B cell (primary cell): ENCODE results near the genes LMAN2L and CNNM3.

DNA sequence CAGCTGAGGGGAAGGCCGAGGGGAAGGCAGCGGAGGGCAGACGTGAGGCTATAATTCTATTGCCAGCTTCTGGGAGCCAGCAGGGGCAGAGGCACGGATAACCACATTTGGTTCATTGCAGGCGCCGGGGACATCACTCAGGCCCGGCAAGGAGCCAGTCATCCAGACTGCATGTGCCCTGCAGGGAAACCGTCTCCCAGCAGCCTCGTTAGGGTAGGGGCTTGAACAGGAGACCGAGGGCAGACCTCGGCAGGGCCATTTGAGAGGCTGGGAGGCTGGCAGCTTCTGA lies 24.9 kb downstream of the ADRA2B start:
- PRO-cap: no peak
- CAGE, long polyA plus RNA: no peak

GRCh38 chr2:96112847-96113309 lies 3.5 kb downstream of the ADRA2B start:
- PRO-cap: no peak
- CAGE, long polyA plus RNA: no peak

DNA sequence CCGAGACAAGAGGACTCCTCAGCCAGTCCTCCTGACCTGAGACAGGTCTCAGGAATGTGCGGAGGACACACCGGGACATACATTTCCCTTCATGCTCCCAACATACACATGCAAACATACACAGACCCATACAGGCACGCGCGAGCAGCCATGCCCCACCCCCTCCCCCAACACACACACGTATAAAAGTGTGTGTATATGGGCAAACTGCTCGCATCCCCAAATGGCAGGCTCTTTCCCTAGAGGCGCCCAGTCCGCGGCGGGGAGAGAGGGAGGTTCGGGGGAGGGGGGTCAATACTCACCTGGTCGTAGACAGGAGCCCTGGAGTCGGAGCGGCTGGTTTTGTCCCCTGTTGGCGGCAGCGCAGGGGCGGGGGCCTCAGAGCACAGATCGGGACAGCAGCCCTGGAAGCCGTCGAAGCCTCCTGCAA lies 766 bp downstream of the DUSP2 start:
- PRO-cap: no peak
- CAGE, long polyA plus RNA: no peak

GRCh38 chr2:96161753-96162225 lies 16.5 kb upstream of the DUSP2 start:
- PRO-cap: no peak
- CAGE, long polyA plus RNA: no peak

- PRO-cap: no peak
- CAGE, long polyA plus RNA: no peak
These were observed 19.5 kb upstream of the DUSP2 start for GRCh38 chr2:96164691-96165271.

- PRO-cap: no peak
- CAGE, long polyA plus RNA: no peak
These were observed 14.9 kb downstream of the TMEM127 start for GRCh38 chr2:96250780-96251313.

DNA sequence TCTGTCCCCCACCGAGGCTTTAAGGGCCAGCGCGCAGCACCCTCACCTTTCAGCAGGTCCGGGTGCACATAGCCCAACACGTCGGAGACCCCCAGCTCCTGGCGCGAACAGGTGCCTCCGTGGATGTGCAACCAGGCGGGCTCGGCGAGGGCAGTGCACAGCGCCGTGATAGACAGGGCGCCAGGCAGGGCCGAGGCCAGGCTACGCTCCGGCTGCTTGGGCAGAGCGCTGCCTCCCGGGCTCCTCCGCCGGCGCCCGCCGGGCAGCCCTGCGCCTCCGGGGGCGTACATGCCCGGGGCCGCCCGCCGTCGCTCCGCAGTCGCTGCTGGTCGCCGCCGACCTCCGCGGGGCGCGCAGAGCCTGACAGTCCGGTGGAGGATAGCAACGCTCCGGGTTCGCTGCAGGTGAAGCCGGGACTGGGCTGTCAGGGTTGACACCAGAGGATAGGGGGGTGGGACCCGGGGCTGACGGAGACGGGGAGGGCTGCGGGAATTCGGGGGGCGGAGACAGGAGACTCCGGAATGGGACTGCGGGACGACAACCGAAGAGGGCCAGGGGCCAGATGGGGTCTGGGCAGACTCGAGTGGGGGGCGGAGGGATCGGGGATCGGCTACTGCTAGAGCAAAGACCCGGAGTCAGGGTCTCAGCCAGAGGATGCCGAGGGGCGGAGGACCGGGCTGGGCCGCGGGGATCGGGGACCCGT lies 554 bp downstream of the TMEM127 start:
- PRO-cap: bidirectional peak, plus-strand start at position 356 of the sequence, minus-strand start at position 100 of the sequence
- CAGE, long polyA plus RNA: no peak

GRCh38 chr2:96341719-96342469 lies 6.3 kb downstream of the NCAPH start:
- PRO-cap: bidirectional peak, plus-strand start at chr2:96342366, minus-strand start at chr2:96342139
- CAGE, long polyA plus RNA: no peak

DNA sequence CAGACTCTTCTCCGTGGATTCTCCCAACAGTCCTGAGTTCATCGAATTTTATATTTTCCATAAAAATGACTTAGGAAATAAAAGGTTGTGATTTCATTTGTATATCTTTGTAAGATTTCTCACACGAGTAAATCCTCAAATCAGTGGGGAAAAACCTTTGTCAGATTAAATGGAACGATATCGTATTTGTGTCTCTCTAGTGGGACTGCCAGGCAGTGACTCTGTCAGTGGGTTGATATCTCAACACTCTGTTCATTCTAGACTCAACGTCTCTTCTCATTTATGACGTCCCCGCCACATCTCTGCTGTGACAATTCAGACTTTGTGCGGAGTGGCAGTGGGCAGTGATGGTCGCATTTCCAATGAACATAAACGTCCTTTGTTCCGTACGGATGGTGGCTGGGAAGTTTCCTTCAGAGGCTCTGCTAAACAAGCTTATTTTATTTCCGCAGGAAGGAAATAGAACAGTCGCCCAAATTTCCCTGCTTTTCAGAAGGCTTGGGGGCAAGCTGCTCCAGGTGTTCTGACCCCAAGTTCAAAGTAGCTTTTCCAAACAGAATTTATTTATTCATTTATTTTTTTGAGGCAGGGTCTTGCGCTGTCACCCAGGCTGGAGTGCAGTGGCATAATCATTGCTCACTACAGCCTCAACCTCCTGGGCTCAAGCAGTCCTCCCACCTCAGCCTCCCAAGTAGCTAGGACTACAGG lies 58.8 kb downstream of the NCAPH start:
- PRO-cap: no peak
- CAGE, long polyA plus RNA: no peak

DNA sequence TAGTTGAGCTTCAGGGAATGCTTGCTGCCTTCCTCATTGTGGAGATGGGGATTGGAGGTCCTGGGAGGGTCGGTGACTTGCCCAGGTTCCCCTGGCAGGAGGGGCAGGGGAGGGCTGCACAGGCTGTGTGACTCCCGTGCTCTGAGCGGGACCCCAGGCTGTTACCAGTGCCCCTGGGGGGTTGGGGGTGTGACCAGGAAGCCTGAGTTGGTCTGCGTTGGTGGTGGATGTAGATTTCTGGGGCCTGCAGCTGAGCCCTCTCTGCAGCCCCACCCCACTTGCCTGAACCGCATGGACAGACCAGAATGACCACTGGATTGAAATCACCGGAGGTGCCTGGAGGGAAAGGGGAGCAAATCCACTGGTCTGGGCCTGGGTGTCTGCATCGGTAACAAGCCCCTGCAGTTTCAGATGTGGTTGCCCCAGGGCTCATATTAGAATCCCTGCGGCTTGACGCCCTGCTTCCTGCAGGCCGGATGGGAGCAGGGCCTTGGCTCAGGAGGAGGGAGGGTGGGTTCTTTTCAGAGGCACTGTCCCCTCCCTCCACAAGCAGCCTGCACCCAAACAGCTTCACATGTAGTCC lies 16.4 kb downstream of the ARID5A start:
- PRO-cap: no peak
- CAGE, long polyA plus RNA: no peak

DNA sequence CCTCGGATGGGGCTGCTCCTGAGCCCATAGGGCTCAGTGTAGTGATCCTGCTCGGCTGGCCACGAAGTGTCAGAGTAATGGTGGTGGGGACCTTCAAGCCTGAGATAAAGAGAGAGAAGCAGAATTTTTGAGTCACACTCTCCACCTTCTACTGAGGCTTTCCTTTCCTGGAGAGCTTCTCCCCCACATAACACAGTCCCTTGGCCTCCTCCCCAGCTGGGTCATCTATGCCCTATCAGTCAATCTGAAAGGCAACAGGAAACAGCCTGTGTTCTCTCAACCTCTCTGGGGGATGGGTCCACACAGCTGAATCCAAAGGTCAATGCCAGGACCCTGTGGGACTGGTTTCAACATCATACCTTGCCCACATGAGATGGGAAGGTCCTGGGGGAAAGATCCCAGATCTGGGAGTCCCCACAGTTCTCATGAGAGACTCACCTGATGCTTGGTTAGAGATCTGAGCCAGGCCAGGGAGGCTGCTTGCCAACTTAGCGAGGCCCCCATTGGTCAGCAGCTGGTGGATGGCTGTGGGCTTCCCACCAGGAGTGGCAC lies 36.4 kb downstream of the KANSL3 start:
- PRO-cap: no peak
- CAGE, long polyA plus RNA: no peak

DNA sequence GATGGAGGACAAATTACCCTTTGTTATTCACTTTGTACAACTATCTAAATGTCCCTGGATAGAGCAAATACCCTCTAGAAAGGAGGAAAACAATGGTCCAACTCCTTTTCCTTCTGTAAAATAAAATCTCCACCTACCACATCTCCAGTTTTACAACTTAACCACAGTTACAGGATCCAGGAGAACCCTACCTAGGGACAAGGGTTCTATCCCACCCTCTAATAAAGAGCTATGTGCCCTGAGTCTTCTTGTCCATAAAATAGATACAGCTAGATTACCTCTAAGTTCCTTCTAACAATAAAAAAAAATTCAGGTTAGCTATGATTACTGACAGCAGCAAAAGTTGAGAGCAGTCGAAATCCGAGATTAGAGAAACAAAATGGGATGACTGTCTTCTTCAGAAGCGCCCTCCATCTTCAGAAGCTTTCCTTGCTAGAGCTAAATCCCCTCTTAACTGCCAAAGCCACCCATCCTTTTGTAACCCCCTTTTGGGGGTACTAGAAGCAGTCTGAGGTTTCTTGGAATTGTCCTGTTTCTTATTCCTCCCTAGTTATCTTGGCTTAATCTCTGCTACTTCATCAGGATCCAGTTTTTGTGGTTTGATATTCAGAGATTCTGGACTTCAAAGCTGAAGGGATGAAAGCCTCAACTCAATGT lies 14.5 kb downstream of the KANSL3 start:
- PRO-cap: no peak
- CAGE, long polyA plus RNA: no peak

DNA sequence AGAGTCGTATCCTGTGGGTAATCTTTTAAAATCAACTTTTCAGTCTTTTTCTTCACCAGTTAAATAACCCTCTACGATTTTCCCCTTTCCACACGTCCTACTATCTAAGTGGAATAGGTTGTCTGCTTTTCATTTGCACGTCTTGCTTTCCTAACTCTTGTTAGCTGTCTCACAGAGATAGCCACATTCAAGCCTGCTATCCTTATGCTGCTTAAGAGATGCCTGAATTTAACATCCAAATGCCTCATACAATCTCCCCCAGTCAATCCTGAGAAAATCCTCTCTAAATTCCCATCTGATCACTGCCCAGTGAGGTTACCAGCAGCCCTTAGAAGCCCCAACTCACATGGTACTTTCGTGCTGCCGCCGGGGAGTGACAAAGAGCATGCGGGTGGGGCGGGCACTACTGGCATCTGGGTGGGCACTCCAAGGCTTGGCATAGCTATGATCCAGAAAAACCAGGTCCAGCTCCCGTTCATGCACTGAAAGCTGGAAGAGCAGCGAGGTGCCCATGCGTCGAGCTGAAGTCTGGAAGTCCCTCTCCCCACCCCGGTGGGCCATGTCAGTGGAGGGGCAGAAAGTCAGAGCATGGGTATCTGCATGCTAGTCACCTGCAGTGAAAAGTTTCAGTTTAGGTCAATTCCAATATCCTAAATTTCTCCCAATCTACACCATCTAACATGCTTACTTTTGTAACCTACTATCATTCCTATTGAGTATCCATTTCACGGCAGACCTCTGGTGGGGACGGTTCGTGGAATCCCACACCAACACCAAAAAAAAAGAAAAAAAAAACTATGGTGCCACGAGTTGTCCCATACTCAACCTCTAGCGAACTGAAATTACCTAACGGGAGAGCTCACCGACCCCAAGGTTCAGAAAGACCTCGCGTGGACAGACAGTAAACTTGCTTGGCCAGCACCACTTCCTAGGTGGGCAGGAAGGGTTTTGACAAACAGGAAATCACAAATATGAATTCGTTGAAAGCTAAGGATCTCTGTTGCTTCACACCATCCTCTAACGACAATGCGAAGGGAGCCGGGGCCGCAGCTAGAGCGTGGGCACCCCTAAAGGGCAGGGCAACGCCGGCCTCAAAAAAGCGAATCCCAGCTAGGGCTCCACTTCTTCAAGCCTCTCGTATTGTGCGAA lies 1.2 kb downstream of the KANSL3 start:
- PRO-cap: bidirectional peak, plus-strand start at position 1,020 of the sequence, minus-strand start at position 836 of the sequence
- CAGE, long polyA plus RNA: no peak

DNA sequence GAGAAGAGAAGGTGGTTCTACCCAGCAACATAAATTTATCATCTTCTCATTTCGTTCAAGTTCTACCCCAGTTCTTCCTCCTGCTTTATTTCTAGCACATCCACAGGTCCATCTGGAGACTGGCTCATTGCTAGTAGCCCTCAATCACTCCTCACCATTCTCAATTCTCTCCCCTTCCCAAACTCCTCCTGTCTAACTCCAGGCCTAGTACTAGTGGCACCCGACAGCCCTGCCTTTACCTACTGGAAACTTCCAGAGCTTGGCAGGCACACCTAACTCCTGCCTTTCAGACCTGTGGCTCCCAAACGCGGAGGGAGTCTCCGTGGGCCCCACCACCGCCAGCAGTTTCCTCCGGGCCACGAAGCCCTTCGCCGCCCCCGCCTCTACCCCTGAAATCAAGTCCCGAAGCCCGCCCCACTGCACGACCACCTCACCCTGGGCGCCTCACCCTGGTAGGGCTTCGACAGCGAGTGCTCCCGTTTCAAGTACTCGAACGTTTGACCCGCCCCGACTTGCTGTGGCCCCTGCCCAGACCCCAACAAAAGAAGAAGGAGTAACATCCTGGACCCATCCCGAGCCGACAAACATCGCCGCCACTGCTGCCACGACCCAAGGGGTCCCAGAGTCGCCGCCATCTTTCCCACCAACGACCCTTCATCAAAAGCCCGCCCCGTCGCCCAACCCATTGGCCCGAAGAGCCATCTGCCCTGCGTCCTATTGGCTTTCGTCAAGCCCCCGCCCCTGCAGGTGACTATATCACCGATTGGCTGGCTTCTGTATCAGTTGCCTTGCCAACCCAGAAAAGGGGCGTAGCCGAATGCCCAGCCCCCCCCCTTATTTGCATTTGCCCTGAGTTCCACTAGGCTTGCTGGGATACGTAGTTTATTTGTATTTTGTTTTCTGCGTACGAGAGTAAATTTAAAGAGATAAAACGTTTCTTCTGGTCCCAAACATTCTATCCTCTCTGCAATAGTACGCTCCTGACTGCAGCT lies at the start of gene LMAN2L:
LMAN2L (minus strand) TSS at position 659 of the 992 bp plus-strand sequence.
- PRO-cap: bidirectional peak, plus-strand start at position 949 of the sequence, minus-strand start at position 659 of the sequence
- CAGE, long polyA plus RNA: no peak

- PRO-cap: no peak
- CAGE, long polyA plus RNA: no peak
These were observed 7.4 kb downstream of the CNNM4 start for GRCh38 chr2:96767920-96768741.

- PRO-cap: no peak
- CAGE, long polyA plus RNA: no peak
These were observed 9.1 kb downstream of the CNNM4 start for GRCh38 chr2:96769604-96770335.

GRCh38 chr2:96815694-96816196 lies 323 bp upstream of the CNNM3 start:
- PRO-cap: bidirectional peak, plus-strand start at chr2:96816270, minus-strand start at chr2:96816042
- CAGE, long polyA plus RNA: no peak

DNA sequence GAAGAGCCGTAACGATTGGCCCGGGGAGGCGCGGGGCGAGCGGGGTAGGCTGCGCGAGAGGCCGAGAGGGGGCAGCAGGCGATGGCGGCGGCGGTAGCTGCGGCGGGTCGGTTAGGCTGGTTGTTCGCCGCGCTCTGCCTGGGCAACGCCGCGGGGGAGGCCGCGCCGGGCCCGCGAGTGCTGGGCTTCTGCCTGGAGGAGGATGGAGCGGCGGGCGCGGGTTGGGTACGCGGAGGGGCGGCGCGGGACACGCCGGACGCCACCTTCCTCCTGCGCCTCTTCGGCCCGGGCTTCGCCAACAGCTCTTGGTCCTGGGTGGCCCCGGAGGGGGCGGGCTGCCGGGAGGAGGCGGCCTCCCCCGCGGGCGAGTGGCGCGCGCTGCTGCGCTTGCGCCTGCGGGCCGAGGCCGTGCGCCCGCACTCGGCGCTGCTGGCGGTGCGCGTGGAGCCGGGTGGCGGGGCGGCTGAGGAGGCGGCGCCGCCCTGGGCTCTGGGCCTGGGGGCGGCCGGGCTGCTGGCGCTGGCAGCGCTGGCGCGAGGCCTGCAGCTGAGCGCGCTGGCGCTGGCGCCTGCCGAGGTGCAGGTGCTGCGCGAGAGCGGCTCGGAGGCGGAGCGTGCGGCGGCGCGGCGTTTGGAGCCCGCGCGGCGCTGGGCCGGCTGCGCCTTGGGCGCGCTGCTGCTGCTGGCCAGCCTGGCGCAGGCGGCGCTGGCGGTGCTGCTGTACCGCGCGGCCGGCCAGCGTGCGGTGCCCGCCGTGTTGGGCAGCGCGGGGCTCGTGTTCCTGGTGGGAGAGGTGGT lies at the start of gene CNNM3:
CNNM3 (plus strand) TSS at position 72 of the 797 bp plus-strand sequence.
- PRO-cap: bidirectional peak, plus-strand start at position 74 of the sequence, minus-strand start outside the sequence; bidirectional peak, plus-strand start at position 419 of the sequence, minus-strand start at position 307 of the sequence
- CAGE, long polyA plus RNA: no peak

- PRO-cap: unidirectional peak, minus-strand start at chr2:96839408
- CAGE, long polyA plus RNA: no peak
These were observed 4.6 kb downstream of the ANKRD23 start for GRCh38 chr2:96839092-96839802.

GRCh38 chr2:96875792-96876833 lies 6.2 kb upstream of the SEMA4C start:
- PRO-cap: no peak
- CAGE, long polyA plus RNA: no peak